Cardiac ventricle fibroblast (primary cell): ENCODE measurements around a stretch of chr13.

- RAMPAGE, long total RNA: no peak
Measured at GRCh38 chr13:114282285-114282715, 899 bp downstream of the UPF3A start.

GRCh38 chr13:114282716-114283129 is 1.3 kb downstream of the UPF3A start:
- RAMPAGE, long total RNA: no peak

DNA sequence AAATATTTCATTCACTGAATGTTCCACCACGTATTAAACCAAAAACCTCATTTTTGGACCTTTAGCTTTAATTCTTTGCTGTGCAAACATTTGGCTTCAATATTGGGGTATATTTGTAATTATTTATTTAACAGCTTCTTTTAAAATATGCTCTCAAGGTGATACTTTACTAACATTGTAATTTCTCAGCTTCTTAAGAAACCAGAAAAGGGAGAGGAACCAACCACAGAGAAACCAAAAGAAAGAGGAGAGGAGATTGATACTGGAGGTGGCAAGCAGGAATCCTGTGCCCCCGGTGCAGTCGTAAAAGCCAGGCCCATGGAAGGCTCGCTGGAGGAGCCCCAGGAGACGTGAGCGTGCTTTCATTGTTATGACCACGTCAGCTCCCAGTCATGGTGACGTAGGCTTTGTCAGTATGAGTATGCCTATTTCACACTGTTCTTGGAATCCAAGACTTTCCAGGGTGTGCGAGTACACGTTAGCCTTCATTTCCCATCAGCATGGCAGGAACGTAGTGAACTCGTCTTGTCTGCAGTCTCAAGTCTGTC is 15.6 kb upstream of the CHAMP1 start:
- RAMPAGE, long total RNA: no peak

DNA sequence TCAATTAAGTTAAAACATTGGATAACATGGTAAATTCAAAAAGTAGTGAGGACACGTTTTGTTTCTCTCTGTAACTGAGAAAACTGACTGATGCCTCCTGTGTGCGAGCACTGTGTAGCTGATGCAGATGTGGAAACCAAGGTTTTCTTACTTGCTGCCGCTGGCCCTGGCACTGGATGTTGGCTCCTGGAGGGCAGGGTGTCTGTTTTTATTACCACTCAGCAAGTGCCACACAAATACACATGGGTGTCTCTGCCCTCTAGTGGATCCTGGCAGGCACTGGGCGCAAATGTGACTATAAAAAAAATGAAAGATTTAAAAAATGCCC is 25.4 kb downstream of the CHAMP1 start:
- RAMPAGE, long total RNA: no peak